Airway epithelial cell (primary cell): ENCODE measurements around a stretch of chr11.

DNA sequence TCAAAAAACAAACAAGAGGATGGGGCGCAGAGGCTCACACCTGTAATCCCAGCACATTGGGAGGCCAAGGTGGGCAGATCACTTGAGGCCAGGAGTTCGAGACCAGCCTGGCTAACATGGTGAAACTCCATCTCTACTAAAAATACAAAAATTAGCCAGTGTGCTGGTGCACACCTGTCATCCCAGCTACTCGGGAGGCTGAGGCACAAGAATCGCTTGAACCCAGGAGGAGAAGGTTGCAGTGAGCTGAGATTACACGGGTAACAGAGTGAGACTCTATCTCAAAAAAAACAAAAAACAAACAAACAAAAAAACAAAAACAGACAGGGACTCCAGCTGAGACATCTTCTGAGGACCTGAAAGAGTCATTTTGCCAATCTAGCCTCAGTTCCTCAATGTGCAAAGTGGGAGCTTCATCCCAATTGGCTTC is 6.6 kb downstream of the UCP2 start:
- RAMPAGE, long total RNA = no peak

GRCh38 chr11:74011056-74012265 is 2.6 kb upstream of the UCP3 start:
- RAMPAGE, long total RNA = no peak

GRCh38 chr11:74023395-74023694 is 14.5 kb upstream of the UCP3 start:
- RAMPAGE, long total RNA = no peak

- RAMPAGE, long total RNA = no peak
Observed at GRCh38 chr11:74033422-74034069, 24.7 kb upstream of the UCP3 start.

- RAMPAGE, long total RNA = no peak
Observed at GRCh38 chr11:74171915-74172494, 916 bp downstream of the PPME1 start.

DNA sequence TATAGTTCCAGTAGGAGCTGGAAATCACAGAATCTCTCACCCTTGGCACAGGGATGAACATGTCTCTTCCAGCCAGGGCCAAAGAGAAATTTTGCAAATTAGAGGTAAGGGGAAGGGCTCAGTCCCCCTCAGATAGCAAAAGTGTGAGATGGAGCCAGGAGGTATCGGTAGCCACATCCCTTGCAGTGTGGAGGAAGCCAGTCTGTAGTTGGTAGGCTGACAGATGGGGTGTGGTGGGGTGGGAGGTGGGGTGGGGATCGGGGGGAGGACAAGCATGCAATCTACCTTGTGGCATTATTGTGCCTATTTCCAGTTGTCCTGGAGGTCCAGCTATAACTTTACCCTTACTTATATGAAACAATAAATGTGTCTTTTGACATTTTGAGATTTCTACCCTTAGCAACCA is 25.4 kb downstream of the KCNE3 start:
- RAMPAGE, long total RNA = no peak

DNA sequence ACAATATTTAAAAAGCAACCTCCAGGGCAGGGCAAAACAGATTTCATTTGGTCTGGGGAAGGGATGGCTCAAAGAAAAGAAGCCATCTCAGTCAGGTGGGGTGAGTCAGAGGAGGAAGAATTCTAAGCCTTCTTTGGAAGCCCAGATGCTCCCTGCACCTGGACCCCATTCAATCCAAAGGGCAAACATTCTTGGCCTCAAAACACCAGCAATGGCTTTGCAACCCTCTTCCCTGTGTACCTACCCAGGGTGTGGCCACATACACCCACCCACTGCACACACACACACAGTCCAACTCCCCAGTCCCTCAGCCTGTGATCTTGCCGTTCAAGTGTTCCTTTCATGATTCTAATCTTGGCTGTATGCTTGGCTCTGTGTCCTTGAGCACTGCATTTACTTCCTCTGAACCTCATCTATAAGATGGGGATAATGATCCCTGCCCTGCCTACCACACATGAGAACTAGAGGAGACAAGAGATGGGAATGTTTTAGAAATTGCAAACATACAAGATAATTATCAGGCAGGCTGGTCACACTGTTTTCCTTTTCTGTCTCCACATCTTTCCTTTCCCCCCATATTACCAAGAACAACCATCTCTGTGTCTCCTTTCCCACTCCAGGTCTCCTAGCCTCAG is 1.9 kb downstream of the KCNE3 start:
- RAMPAGE, long total RNA = no peak

- RAMPAGE, long total RNA = no peak
Observed at GRCh38 chr11:74672760-74673950, 58.1 kb downstream of the CHRDL2 start.

- RAMPAGE, long total RNA = no peak
Observed at GRCh38 chr11:74754658-74755415, 6.2 kb downstream of the RNF169 start.

DNA sequence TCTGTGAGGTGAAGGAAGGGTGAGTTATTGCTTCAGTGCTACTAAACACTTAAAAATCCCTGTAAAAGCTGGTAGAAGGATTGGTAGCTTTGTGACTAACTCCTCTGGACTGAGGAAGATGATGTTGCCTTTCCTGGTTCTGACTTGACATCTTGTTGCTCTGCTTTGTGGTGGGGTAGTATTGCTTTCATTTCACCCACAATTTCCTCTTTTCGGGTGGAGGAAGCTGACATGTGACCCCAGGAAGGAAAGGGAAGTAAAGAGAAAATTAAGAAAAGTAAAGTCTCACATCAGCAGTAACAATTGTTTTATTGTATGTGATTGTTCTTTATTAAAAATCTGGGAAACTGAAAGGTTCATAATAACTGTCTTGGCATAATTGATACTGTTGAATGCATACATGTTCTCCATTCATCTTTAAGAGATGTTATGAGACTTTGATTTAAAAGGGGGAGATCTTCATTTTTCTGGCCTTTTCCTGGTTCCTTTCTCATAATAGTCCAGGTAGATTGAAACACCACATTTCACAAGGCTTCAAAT is 35.0 kb downstream of the RNF169 start:
- RAMPAGE, long total RNA = no peak

- RAMPAGE, long total RNA = no peak
Observed at GRCh38 chr11:74820381-74821190, 71.9 kb downstream of the RNF169 start.

DNA sequence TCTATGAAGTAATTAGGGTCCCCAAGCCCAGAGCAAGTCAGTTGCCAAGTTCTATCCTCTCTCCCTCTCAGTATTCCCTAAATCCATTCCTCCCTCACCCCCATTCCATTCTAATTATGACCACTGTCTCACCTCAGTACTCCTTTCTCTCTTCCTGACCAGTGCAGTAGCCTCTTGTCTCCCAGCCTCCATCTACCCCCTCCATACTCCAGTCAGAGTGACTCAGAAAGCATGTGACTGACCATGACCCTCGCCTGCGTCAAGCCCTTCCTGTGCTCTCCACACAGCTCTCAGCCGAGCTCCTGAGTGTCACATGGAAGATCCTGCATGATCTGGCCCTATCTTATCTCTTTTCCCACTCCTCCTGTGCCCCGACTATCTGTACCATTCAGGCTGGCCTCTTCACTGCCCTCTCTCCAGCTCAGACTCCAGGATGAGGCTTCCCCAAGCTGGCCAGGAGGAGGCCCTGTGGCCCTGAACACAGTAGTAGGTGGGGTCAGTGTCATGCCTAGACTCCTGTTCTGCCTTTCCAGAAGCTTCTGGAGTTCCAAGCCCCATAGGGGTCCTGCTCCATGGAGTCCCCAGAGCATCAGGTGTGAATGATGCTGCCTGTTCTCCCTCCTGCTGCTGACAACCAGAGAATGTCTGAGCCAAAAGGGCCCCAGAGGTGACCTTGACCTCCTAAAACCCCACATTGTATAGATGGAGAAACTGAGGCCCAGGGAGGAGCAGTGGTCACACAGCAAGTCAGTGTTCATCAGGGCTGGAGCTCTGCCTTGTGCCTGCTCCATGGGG is 42.7 kb downstream of the NEU3 start:
- RAMPAGE, long total RNA = no peak

- RAMPAGE, long total RNA = no peak
Observed at GRCh38 chr11:75096718-75097308, 54.1 kb upstream of the SLCO2B1 start.

DNA sequence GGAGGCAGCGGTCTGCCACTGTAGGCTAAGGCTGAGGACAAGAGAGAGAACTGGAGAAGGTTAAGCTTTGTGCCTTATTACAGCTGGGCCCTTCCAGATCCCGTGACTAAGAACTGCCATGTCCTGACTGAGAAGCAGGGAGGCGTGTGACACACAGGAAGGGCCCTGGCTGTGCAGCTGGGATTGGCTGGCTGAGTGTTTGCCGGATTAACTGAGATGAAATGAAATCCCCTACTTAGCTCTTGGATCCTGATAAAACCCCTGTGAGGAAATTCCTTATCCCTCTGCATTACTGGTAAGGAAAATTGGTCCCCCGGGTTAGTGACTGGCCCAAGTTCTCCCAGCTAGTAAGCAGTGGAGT is 38.0 kb downstream of the ARRB1 start:
- RAMPAGE, long total RNA = no peak

- RAMPAGE, long total RNA = no peak
Observed at GRCh38 chr11:75522922-75523758, 2.6 kb downstream of the GDPD5 start.

- RAMPAGE, long total RNA = no peak
Observed at GRCh38 chr11:75572273-75573010, 10.4 kb downstream of the SERPINH1 start.

DNA sequence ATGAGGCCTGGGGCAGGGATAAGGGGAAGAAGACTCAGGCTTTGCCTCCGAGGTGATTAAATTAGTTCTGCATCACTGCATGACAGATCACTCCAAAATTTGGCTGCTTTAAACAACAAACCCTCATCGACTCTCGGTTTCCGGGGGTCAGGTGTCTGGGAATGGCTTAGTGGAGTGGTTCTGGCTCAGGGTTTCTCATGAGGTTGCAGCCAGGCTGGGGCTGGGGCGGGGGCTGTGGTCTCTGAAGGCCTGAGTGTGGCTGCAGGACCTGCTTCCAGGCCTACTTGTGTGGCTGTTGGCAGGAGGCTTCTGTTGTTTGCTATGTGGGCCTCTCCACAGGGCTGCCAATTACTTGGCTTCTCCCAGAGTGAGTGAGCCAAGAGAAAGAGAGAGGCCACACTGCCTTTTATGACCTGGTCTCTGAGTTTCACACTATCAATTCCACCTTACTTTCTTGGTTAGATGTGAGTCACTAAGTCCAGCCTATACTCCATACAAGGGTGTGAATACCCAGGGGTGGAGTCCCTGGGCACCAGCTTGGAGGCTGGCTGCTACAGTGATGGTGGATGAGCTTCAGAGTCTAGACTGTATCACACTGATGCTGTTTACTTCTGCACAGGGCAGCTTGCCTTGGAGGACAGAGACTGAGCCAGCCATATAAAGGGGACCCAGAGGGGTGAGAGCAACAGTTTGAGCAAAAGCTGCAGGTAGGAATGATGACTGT is 16.0 kb downstream of the MOGAT2 start:
- RAMPAGE, long total RNA = no peak

- RAMPAGE, long total RNA = no peak
Observed at GRCh38 chr11:75735598-75735956, 17.9 kb downstream of the MOGAT2 start.

DNA sequence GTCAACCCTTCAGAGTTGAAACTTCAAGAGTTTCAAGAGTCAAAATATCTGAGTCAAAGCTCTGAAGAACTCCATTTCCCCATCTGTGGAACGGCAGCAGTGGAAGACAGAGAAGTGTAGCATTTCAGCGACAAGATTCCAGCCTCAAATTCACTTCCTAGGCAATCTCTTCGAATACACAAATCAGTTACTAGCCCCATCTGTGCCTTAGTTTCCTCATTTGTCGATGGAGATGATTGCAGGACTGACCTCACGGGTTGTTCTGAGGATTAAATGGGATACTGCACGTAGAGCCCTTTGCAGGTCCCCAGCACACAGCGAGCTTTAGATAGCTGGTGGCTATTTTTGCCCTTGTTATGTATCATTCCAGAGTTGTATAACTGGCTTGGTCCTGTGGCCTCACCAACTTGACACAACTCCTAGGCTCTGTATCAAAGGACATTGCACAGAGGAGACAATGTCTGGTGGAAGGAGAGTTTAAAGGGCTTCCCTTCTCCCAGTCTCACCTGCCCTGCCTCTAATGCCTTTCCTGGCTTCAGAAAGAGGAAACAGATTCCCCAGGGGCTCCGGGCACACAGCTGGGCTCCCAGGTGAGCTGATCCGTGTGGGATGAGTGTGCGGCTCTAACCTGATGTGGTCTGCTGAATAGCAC is 22.8 kb upstream of the DGAT2 start:
- RAMPAGE, long total RNA = no peak

GRCh38 chr11:75925707-75926278 is 110.8 kb downstream of the UVRAG start:
- RAMPAGE, long total RNA = no peak